ENCODE measurements around a stretch of chr14.

DNA sequence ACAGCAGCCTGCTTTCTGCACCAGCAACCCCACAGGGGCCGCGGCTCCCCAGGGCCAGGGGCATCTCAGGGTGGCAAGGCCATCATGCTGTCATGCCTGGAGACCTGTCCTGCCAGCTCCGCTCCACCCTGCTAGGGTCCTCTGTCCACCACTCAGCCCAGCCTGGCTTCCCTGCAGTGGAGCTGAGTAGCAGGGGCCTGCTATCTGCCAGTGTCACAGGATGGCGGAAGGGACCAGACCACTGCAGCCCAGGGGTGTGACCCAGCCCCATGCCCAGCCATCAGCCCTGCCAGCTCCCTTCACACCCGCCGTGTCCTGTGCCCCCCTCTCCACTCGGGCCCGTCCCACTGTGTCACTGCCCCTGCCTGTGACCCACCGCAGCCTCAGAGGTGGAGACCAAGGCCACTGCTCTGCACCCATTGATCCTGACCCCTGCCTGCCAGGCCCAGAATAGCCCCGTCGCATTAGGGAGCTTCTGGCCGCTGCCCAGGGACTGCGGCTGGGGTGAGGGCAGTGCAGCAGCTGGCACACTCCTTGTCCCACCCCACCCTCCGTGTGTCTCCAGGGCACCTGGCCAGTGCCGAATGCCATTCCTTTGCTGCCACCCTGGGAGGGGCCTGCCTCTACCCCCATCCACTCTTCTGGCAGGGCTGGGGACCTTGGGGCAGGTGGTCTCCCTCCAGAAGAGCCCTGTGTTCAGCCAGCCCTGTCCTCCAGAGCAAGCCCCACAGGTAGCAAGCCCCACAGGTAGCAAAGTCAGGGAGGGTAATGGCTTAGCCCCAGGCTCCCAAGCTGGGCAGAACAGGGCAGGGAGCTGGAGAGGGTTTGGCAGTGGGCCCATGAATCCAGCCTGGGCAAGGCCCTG lies 2.1 kb upstream of the CRIP2 start:
- PRO-cap: no peak
- RRBS: no CpG with 5 or more reads among the region's 15 CpGs

DNA sequence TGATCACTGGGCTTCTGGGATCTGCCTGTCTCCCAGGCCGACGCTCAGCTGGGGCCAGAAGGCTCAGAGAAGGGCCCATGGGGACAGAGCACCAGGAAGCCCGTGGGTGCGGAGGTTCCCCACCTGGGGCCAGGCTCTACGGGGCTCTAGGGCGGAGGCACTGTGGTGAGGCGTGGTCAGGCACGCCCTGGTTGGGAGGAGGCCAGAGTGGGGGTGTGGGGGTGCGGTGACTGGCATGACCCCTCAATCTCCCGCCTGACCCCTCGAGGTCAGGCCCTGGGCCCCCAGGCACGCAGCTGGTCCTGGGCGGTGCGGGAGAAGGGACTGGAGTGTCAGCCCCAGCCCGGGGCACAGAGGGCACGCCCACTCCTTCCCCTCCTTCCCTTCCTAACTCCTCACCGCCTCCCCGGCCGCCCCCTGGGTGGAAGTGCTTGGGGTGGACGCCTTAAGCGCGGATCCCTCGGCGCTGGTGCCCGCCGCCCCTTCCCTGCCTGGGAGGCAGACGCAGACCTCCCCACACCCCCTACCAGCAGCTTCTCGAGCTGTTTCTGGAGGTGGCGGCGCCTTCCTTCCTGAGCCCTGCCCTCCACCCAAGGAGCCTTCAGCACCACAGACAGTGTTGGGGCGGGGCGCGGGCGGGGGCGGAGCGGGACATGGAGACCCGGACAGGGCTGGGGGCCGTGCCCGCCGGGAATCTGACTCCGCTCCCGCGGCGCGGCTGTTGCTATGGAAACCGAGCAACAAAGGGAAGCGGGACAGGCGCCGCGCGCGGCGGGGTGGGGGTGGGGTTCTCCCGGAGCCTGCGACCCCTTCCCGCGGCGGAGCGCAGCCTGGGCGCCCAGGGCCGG lies 807 bp upstream of the CRIP2 start:
- PRO-cap: bidirectional peak, plus-strand start at position 727 of the sequence, minus-strand start at position 613 of the sequence
- RRBS: 4% methylated on average over 24 of the region's 61 CpGs

- PRO-cap: no peak
- RRBS: 7% methylated on average over 12 of the region's 18 CpGs
Observed at GRCh38 chr14:105474961-105475071, 195 bp downstream of the CRIP2 start.

DNA sequence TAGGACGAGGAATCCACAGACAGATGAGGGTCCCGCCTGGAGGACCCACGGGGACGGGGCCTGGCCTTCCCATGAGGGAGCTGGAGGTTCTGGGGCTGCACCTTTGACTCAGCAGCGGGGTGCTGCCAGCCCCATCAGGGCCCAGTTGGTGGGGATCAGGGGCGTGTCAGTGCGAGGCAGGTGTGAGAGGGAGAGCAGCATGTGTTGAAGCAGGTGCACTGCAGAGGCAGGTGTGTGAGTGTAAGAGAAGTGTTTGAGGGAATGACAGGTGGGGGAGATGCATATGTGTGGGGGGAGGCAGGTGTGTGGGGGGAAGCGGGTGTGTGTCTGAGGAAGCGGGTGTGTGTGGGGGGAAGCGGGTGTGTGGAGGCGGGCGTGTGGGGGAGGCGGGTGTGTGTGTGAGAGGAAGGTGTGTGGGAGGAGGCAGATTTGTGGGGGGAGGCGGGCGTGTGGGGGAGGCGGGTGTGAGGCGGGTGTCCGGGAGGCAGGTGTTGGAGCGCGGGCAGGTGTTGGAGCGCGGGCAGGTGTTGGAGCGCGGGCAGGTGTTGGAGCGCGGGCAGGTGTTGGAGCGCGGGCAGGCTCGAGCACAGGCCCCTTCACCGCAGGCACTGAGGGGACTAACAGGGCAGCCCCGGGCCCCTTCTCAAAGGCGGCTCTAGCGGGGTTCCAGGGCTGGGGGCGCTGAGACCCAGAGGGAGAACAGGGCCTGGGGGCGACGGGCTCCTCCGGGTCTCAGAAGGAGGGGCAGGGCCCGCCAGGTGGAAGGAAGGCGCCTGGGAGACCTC lies 2.9 kb downstream of the CRIP2 start:
- PRO-cap: no peak
- RRBS: 25% methylated on average over 12 of the region's 39 CpGs

GRCh38 chr14:105490352-105490487 lies 826 bp upstream of the TEDC1 start:
- PRO-cap: no peak
- RRBS: 2% methylated on average over 10 of the region's 16 CpGs

DNA sequence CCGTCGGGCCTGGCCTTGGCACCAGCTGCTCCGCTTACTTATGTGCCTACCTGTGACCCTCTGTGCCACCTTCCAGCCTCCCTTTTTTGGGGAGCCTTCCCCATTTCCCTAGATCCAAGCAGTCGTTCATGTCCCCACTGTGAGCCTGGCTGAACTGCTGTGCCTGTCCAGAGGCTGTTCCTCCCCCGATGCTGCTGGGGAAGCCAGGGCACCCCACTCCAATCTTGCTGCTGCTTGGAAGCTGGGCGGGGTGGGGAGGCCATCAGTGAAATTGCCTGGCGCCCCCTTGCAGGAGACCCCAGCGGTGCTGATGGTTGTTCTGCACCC lies 2.3 kb downstream of the TEDC1 start:
- PRO-cap: no peak
- RRBS: no CpG with 5 or more reads among the region's 8 CpGs

DNA sequence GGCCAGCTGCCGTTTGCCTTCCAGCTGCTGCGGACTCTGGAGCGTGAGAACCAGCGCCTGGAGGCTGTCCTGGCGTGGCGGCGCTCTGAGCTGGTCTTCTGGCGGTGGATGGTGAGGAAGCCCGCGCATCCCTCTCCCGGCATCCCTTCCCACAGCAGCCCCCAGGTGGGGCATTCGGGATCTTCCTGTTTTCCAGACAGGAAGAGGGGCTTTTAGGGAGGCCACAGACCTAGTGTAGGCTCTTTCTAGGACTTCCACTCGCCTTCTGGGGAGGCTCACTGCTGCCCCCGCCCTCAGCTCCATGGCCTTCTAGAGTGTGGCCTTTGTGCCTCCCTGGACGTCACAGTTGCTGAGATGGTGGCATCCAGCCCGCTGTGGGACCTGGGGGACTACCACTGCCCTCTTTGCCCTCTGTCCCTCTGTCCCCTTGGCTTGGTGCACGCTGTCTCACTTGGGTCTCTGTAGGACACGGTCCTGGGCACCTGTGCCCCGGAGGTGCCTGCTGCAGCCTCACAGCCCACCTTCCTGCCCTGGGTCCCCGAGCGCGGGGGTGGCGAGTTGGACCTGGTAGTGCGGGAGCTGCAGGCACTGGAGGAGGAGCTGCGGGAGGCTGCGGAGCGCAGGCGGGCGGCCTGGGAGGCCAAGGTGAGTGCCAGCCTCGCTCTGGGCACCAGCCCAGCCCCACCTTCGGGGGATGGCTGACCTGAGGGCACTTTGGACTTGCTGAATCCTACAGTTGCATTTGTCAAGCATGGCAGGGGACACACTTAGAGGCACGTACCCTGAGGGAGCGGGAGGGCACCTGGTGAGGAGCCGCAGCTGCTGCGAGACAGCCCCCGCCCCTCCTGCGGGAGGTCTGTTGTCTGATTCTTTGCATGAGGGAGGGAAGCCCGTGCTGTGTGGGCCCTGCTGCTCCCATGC lies 6.5 kb downstream of the TEDC1 start:
- PRO-cap: no peak
- RRBS: no CpG with 5 or more reads among the region's 38 CpGs

DNA sequence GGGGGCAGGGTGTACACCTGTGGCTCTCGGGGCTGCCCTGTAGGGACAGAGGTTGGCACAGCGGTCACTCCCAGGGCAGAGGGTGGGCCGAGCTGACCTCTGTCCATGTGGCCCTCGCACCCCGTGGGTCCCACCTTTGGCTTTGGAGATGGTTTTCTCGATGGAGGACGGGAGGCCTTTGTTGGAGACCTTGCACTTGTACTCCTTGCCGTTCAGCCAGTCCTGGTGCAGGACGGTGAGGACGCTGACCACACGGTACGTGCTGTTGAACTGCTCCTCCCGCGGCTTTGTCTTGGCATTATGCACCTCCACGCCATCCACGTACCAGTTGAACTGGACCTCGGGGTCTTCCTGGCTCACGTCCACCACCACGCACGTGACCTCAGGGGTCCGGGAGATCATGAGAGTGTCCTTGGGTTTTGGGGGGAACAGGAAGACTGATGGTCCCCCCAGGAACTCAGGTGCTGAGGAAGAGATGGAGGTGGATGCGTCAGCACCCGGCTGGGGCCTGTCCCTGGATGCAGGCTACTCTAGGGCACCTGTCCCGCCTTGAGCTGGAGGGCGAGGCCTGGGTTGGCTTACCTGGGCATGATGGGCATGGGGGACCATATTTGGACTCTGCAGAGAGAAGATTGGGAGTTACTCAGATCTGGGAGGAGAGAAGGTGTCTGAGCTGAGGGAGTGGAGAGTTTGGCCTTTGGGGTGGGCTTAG lies 98.5 kb downstream of the TMEM121 start:
- PRO-cap: no peak
- RRBS: no CpG with 5 or more reads among the region's 25 CpGs

DNA sequence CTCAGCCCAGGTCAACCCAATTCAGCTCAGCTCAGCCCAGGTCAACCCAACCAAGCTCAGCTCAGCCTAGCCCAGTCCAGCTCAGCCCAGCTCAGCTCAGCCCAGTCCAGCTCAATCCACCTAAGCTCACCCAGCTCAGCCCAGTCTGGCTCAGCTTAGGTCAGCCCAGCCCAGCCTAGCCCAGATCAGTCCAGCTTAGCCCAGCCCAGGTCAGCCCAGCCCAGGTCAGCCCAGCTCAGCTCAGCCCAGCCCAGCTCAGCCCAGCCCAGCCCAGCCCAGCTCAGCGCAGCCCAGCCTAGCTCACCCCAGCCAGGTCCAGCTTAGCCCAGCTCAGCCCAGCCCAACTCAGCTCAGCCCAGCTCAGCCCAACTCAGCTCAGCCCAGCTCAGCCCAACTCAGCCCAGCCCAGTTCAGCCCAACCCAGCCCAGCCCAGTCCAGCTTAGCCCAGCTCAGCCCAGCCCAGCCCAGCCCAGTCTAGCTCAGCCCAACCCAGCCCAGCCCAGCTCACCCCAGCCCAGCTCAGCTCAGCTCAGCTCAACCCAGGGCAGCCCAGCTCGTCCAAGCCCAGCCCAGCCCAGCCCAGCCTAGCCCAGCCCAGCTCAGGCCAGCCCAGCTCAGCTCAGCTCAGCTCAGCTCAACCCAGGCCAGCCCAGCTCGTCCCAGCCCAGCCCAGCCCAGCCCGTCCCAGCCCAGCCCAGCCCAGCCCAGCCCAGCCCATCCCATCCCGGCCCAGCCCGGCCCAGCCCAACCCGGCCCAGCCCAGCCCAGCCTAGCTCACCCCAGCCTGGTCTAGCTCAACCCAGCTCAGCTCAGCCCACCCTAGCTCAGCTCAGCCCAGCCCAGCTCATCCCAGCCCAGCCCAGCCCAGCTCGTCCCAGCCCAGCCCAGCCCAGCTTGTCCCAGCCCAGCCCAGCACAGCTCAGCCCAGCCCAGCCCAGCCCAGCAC lies 184.3 kb downstream of the TMEM121 start:
- PRO-cap: no peak
- RRBS: no CpG with 5 or more reads among the region's 8 CpGs

GRCh38 chr14:105742627-105743148 lies 216.3 kb downstream of the TMEM121 start:
- PRO-cap: no peak
- RRBS: no CpG with 5 or more reads among the region's 21 CpGs

DNA sequence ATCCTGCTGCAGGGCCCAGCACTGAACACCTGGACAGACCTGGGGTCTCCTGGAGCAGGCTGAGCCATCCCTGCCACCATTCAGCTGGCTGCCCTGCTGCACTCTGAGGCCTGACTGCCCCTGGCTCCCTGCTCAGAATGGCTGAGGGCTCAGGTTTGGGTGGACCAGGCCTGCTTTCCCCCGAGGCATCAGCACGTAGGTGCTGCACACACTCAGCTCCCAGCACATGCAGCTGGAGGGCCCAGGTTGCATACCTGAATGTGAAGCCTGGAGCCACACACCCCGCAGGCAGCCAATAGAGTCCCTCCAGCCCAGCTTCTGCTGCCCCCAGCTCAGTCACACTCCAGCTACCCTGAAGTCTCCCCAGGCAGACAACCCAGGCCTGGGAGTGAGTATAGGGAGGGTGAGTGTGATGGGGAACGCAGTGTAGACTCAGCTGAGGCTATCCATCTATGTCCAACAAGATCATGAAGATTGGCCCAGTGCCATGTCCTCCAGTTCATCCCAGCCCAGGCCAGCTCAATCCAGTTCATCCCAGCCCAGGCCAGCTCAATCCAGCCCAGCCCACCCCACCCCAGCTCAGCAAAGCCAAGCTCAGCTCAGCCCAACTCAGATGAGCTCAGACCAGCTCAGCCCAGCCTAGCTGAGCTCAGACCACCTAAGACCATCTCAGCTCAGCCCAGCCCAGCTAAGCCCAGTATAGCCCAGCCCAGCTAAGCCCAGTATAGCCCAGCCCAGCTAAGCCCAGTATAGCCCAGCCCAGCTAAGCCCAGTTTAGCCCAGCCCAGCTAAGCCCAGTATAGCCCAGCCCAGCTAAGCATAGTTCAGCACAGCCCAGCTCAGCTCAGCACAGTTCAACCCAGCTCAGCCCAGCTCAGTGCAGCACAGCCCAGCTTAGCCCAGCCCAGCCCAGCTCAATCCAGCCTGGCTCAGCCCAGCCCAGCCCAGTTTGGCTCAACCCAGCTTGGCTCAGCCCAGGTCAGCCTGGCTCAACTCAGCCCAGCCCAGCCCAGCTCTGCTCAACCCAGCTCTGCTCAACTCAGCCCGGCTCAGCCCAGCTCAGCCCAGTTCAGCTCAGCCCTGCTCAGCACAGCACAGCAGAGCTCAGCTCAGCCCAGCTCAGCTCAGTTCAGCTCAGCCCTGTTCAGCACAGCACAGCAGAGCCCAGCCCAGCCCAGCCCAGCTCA lies 330.5 kb downstream of the TMEM121 start:
- PRO-cap: no peak
- RRBS: no CpG with 5 or more reads among the region's 5 CpGs

GRCh38 chr14:105883360-105884304 lies 357.2 kb downstream of the TMEM121 start:
- PRO-cap: no peak
- RRBS: no CpG with 5 or more reads among the region's 17 CpGs

DNA sequence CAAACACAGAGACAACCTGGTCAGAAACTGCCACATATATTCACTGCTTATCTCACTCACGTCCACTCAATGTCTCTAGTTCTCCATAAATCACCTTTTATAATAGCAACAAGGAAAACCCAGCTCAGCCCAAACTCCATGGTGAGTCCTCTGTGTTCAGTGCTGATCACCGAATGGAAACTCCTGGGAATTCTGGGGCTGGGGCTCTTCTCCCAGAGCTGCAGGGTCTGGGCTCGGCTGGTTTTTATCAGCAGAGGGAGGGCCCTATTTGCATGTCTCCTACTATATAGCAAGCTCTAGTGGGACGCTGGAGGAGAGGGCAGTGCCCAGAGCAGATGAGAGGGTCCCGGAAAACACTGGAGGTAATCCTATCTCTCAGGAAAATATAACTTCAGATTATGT lies 590.6 kb downstream of the TMEM121 start:
- PRO-cap: no peak
- RRBS: no CpG with 5 or more reads among the region's 5 CpGs

GRCh38 chr14:106184691-106185304 lies 658.4 kb downstream of the TMEM121 start:
- PRO-cap: no peak
- RRBS: no CpG with 5 or more reads among the region's 9 CpGs

DNA sequence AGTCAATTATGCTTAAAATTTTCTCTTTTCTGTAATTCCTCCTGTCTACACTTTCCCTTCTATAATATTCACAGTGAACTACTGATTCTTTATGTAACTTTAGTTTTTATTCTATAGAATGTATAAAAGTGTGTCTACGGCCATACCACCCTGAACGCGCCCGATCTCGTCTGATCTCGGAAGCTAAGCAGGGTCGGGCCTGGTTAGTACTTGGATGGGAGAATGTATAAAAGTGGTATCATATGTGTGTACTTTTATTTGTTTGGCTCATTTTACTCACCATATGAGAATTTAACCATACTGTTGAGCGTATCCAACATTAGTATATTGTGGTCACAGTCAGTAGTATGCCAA lies 1110.1 kb downstream of the TMEM121 start:
- PRO-cap: no peak
- RRBS: no CpG with 5 or more reads among the region's 8 CpGs

GRCh38 chr14:106675335-106675768 lies 1149.0 kb downstream of the TMEM121 start:
- PRO-cap: no peak
- RRBS: no CpG with 5 or more reads among the region's 4 CpGs

DNA sequence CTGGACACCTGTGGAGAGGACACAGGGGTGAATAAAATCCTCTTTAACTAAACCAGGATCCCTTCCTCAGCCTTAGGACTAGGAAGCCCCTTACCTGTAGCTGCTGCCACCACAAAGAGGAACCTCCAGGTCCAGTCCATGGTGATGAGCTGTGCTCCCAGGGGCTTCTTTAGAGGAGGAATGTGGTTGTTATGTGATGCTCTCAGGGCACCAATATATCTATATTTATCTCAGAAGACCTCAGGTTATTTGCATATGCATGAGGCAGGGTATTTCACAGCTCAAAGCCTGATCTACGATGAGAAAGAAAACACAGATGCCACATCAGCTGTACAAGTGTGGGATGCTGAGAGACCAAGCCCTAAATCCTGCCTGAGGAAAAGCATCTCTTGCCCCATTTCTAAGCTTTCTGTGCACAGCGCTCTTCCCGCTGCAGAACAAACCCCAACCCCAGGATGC lies 1236.0 kb downstream of the TMEM121 start:
- PRO-cap: no peak
- RRBS: no CpG with 5 or more reads among the region's 3 CpGs

DNA sequence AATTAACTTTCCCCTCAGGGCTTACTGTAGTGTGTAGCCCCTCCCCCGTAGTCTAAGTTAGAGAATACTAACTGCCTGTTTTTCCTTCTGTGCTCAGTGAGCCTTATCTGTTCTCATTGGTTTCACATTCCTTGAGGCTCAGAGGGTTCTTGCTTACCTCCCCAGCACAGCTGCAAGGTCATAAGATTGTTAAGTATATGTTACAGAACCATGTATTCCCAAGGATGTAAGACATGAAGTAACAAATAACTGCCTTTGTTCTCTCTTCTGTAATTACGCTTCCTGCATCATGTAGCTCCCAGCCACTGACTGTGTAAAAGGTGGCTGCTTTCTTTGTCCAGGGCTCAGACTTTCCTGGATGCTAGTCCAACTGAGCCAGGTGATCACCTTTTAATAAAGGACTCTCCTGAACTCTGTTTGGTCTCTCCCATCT lies 1351.2 kb downstream of the TMEM121 start:
- PRO-cap: no peak
- RRBS: no CpG with 5 or more reads among the region's 2 CpGs